Right atrium auricular region (tissue), 2 donors: ENCODE measurements around the genes ANAPC7 and HVCN1.

DNA sequence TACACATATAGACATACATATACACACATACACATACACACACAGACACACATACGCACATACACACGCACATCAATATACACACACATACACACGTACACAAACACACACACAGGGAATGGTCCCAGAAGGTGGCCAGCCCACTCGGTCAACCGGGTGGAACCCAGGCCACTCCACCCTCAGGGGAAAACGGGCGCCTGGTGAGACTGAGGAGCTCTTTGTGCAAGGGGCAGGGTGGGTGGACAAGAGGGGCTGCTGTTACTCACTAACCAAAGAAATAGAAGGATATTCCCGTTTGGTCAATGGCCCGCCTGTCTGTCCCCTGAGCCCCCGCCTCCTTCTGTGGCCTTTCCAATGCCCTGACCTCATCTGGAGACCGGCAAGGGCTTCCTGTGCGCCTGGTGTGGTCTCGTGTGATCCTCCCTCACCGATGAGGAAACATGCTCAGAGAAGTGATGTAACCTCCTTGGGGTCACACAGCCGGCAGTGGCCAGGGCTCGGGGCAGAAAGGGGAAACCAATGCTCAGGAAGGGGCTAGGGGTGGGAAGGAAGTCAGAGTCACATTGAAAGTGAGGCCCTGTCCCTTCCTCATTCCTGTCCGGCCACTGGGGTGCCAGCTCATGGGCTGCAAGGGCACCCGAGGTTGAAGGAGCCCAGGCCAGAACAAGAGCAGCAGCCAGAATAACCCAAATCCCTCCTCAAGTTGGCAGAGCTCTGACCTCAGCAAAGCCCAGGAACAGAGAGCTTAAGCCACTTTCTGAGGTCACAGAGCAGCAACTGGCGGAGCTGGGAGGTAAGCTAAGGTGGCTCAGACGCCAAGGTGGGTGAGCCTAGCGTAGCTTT lies 5.1 kb downstream of the TRPV4 start:
- PRO-cap = bidirectional peak, plus-strand start at position 591 of the sequence, minus-strand start at position 342 of the sequence
- RAMPAGE, long total RNA, 2 experiments = no peak in any of the 2 experiments

DNA sequence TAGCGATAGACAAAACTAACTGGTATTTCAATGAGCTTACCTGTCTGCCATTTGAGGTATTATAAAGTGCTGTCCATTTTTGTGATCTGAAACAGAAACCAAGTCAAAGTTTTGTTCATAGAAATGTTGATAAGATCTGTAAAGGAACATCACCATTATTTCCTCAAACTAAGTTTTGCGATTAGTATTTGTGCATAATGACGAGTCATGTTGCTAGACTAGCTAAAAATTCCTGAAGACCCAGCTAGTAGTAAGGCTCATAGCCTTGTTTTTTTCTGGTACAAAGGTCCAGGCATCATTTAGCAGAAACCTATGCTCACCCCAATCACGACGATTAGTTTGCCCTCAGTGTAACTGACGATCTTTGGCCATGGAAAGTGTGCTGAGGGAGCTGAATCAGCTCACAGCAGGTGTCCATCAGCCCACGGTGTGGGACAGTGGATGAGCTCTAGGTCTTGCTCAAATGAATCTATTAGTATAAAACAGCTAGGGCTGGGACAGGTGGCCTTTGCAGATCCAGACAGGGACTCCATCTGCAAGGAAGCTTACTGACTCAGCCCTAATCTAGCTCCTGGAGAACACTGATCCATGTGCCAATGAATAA lies 28.6 kb downstream of the GIT2 start:
- PRO-cap = no peak
- RAMPAGE, long total RNA, 2 experiments = no peak in any of the 2 experiments

GRCh38 chr12:110000525-110000956 lies 1.3 kb downstream of the ANKRD13A start:
- PRO-cap = no peak
- RAMPAGE, long total RNA, 2 experiments = no peak in any of the 2 experiments

DNA sequence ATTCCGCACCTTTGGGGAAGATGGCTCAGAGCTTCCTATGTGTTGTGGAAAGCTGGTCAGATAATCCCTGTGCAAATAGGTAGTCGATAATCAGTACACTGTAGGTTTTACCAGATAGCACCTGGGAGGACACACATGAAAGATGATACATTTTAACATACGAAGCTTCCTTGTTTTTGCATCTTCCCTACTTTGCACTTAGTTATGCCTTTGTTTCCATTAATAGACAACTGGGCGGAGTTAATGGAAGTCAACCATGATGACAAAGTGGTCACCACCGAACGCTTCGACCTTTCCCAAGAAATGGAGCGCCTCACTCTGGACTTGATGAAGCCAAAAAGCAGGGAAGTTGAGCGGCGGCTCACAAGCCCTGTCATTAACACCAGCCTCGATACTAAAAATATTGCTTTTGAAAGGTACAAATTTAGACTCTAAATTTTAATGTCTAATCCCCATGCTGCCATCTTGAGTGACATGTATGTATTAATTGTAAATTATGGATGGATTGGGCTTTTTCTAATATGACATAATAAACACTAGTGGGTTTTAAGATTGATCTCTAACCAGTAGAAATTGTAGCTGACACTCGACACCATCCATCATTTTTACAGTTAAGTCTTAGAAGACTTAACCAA lies 19.8 kb downstream of the ANKRD13A start:
- PRO-cap = no peak
- RAMPAGE, long total RNA, 2 experiments = no peak in any of the 2 experiments

GRCh38 chr12:110042211-110042748 lies 6.0 kb downstream of the C12orf76 start:
- PRO-cap = no peak
- RAMPAGE, long total RNA, 2 experiments = no peak in any of the 2 experiments

DNA sequence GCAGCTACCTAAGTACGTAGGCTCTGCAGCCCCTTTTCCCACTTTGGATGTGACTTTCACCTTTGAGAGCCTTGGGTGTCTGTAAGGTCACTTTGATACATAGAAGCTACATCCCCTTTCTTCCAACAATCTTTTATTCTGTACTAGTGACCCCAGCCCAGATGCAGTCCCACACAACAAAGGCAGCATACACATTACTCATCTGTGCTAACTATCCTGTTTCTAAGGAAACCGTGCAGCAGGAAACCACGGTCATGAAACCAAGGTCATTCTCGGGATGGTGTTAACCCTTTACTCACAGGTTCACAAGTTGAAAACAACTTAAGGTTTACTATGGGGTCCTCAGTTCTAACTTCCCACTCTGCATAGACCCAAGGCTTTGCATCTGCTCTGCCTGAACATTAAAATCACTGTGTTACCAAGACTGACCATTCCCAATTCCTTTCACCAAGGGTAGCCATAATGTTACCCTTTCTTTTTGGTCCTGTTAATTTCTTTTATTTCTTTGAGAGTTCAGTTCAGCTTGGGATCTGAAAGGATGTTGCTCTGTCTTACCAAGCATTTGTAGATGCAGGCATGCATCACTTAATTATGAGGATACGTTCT lies 75.5 kb downstream of the IFT81 start:
- PRO-cap = no peak
- RAMPAGE, long total RNA, 2 experiments = no peak in any of the 2 experiments

GRCh38 chr12:110246469-110246841 lies 34.6 kb upstream of the ATP2A2 start:
- PRO-cap = no peak
- RAMPAGE, long total RNA, 2 experiments = no peak in any of the 2 experiments

DNA sequence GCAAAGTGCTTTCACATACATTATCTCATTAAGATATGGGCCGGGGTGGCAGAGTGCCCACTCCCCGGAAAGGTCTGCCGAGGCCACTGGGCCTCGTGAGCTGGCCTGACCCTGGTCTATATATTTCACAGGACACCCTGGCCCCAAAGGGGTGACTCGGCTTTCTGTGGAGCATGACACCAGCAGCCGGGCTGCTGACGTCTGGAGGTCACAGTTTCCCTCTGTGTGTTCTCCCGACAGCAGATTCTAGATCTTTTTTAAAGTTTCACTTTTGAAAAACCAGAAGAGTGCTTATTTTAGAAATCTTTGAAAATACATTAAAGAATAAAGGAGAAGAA lies 27.8 kb upstream of the ATP2A2 start:
- PRO-cap = bidirectional peak, plus-strand start at position 211 of the sequence, minus-strand start at position 102 of the sequence
- RAMPAGE, long total RNA, 2 experiments = no peak in any of the 2 experiments

DNA sequence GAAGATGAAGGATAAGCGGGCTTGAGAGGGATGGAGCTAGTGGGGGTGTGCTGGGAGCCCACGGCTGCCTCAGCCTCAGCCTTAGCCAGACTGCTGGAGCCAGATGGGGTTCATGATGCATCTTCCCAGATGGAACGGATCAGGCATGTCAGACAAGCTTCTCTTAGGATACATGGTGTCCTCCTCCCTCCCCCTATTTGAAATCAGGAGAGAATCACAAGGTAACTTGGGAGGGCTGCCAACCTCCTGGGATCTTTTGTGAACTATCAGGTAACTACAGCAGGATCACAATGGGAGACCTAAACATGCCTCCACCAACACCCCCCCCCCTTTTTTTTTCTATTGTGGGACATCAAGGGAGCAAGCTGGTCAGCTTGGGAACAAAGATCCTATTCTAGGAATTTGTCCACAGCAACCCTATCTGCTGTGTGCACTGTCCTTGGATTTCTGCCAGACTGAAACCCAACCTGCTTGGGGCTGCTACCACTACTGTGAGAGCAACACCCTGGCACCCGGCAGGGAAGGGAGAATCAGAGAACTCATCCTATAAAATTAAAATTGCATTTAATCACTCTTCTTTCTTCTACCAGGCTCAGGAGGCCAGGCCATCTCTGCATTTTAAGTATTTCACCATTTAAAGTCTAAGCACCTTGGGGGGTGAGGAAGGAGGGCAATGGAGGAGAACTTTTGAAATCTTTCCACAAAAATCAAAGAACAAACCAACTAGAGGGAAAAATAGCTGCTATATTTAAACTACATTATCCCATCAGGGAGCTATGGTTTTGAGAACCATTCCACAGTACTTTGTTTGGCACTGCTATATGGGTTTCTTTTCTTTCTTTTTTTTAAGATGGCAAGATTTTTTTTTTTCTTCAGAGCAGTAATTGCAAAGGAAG lies 10.5 kb upstream of the ATP2A2 start:
- PRO-cap = no peak
- RAMPAGE, long total RNA, 2 experiments = no peak in any of the 2 experiments

DNA sequence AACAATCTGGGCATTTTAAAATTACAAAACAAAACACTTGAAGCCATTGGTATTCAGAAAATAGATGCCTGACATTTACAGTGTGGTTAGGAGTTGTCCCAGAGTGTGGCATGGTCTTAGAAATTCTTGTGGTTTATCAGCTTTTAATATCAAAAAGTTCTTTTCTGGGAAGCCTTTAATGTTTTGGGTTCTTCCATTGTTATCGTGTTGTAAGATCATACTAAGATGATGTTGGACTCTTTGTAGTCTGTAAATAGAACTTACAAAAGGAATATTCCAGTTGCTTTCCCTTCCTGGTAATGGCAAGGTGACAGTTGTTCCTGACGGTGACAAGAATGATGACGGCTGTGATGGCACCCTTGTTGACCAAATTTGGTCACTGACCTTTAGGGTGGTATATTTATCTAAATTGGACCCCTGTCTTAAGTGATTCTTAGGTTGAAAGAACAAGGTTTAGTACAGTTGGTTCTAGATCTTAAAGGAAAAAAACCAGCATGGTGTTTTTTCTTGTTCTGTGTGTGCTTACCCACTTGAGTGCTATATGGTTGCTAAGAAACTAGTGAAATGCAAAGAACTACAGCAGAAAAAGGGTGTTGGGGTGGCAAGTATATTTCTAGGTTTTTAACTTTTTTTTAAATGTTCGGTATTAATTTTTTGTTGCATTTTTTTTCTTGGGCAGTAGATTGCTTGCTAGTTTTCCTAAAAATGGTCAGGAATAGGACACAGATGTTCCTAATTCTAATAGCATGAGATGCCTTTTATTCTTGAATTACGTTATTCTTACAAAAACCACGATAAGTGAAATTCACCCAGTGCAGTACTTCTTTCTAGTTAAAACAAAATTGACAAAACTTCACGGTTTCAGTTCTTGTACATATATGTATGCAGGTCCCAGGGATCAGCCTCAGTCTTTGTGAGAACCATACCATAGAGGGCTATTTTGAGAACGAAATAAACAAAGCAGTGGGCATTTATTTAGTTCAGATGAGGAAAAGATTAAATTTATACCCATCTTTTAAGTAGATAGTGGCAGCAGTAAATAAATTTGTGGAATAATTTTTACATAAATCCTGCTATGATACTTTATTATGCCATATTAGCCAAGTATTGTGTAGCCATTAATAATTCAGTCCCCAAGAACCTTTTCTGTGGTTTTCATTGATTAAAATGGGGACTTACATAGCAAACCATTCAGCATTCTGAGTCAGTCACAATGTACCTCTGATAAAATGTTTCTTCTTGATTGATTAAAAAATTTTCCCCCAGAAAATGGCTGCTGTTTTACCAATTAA lies 2.3 kb downstream of the ATP2A2 start:
- PRO-cap = bidirectional peak, plus-strand start at position 429 of the sequence, minus-strand start at position 301 of the sequence
- RAMPAGE, long total RNA, 2 experiments = no peak in any of the 2 experiments

DNA sequence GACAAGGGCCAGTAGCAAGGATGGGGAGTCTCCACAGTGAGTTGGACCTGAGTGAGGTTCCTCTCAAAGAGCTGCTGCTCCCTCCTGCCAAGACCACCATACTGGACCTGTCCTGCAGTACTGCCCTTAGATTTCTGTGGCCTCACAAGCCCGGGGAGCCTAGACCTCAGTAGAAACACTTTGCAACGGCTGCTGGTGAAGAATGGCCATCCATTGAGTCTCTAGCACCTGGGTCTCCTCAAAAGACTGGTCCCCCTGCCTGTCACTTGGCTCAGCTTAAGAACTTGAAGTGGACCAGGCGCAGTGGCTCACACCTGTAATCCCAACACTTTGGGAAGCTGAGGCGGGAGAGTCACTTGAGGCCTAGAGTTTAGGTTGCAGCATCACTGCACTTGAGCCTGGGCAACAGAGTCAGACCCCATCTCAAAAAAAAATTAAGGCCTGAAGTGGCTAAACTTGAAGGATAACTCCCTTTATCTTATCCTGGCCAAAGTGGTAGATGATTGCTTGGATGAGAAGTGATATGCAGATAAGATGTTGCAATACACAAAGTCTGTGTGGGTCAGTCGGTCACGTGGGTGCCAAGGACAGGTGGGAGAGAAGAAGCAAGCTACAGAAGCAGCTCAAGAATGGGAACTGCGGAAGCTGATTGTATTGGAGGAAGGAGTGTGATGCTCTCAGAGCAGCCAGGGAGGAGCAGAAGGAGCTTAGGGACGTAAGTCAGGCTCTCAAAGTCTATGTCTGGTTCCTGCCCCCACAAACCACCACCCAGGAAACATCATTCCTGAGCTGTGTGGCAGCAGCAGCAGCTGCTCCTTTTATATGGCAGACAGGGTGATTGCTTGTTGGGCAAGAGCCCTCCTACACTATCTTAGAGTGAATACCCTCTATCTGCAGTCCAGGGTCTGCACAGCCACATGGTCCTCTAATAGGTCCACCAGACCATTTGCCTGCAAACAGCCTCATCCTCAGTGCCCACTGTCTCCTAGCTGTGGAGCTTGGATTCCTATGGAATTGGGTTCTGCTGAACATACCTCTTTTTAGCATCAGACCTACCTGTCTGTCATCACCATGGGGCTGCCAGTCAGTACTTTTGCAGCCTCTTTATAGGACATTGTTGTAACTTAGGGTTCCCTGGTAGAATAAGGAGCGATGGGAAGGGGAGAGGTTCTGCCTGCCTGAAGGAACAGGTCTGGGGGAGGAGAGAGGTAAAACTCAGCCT lies 54.5 kb downstream of the ATP2A2 start:
- PRO-cap = unidirectional peak, plus-strand start at position 867 of the sequence
- RAMPAGE, long total RNA, 2 experiments = no peak in any of the 2 experiments

GRCh38 chr12:110403087-110404390 lies at the start of gene ANAPC7:
Gene ANAPC7 (minus strand): TSS chr12:110403708.
- PRO-cap = unidirectional peak, minus-strand start at chr12:110403664; unidirectional peak, plus-strand start at chr12:110404110
- RAMPAGE, long total RNA, 2 experiments = start-site peak on the minus strand in 1 of 2 experiments, at chr12:110403677-110403703 at its widest, 73 reads per replicate

DNA sequence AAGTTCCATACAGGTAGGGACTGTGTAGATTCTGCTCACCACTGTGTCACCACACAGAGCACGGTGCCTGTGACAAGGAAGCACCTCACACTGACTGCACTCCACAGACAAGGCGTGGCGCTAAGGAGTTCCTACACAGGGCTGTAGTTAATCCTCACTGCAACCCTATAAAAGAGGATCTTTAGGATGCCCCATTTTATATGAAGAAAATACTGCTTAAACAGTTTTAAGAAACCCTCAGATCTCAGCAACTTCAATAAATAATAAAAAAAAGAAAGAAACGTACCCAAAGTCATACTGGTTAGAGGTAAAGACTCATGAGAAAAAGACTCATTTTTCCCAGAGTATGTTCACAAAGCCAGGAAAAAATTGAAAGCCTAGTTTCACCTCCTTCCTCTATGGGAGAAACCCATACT lies 36.9 kb downstream of the RAD9B start:
- PRO-cap = no peak
- RAMPAGE, long total RNA, 2 experiments = no peak in any of the 2 experiments

DNA sequence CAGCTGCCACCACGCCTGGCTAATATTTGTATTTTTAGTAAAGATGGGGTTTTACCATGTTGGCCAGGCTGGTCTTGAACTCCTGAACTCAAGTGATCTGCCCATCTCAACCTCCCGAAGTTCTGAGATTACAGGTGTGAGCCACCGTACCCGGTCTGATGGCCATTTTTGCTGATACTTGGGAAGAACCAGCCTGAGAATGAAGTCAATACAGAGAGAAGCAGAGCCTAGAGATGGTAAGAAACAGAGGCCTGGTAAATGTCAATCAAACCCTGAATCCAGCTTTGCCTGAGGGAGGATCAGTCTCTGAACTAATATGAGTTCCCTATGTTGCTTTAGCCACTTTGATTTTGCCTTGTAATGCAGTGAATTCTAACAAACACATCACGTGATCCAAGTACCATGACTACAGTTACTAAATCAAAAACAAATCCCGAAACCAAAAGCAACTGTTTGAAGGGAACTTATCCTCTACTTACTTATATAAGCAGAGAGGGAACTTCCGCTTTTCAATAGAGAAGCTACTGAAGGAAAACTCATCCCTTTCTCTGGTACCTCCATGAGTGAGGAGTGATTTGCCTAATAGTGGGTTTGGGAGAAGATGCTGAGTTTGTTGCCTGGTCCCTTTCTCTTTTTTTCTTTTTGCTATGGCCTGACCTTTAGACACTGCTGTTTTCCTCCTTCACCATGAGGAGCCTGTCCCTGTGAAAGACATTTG lies 7.6 kb upstream of the PPTC7 start:
- PRO-cap = no peak
- RAMPAGE, long total RNA, 2 experiments = no peak in any of the 2 experiments

GRCh38 chr12:110649159-110649758 lies 35.3 kb downstream of the TCTN1 start:
- PRO-cap = no peak
- RAMPAGE, long total RNA, 2 experiments = no peak in any of the 2 experiments

DNA sequence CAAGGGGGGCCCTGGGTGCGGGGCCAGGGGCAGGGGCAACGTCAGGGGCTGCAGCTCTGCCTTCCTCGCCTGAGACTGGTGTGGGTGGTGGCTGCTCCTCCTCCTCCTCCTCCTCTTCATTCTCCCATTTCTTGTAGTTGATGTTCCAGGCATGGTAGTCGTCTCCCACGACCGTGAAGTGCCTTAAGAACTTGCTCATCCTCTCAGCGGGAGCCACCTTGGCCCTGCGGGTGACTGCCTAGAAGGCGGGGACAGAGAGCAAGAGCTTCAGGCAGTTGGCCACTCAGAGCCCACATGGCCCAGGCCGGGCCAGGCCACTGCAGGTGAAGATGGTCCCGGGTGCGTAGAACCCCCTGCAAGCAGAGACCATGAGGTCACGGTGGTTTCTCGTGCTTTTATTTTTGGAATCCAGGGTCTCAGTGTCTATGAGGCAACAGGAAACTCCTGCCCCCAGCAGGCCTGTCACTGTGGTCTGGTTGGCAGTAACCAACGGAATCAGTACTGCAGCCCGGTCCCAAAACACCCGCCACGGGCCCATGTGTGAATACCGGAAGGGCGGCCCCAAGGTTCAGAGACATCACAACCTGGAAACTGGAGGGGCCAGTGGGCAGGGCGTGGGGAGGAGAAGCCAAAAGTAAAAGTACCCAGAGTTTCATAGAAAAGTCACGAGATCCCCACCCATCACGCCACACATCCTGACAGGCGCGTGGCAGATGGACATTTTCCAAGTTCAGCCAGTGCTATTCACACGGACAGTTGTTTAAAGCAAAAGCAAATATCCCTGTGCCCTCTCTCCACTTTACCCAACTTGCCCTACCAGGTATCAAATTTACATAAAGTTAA lies 27.5 kb downstream of the HVCN1 start:
- PRO-cap = no peak
- RAMPAGE, long total RNA, 2 experiments = no peak in any of the 2 experiments

GRCh38 chr12:110677185-110678167 lies 11.4 kb downstream of the HVCN1 start:
- PRO-cap = no peak
- RAMPAGE, long total RNA, 2 experiments = no peak in any of the 2 experiments

- PRO-cap = bidirectional peak, plus-strand start at chr12:110689467, minus-strand start at chr12:110689115; unidirectional peak, minus-strand start at chr12:110689773; unidirectional peak, minus-strand start at chr12:110689809
- RAMPAGE, long total RNA, 2 experiments = start-site peak on the minus strand in 2 of 2 experiments, at chr12:110689106-110689763 at its widest, 34 to 83 reads per replicate
Observed at GRCh38 chr12:110689034-110690178, at the start of gene HVCN1. Gene HVCN1 (minus strand): TSS chr12:110689115.

DNA sequence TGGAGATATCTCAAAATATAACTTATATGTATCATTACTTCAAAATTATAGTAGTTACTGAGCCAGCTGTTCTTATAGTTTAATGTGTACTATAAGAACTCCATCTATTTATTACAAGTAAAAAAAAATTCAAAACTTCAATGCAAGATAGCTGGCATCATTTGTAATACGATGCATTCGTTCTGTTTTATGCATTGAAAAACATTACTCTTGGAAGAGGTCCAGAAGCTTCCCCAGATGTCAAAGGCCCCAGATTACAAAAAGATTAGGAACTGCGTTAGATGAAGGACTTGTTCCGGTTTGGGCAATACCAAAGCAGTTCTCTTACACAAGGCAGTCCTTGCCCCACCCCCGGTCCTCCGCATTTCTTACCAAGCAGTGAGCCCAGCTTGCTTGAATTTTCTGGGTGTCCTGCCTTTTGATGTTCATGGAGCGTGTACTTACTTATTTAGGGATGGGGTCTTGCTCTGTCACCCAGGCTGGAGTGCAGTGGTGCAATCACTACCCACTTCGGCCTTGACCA lies 4.8 kb upstream of the HVCN1 start:
- PRO-cap = no peak
- RAMPAGE, long total RNA, 2 experiments = no peak in any of the 2 experiments

GRCh38 chr12:110694153-110694939 lies 5.4 kb upstream of the HVCN1 start:
- PRO-cap = bidirectional peak, plus-strand start at chr12:110694863, minus-strand start at chr12:110694655
- RAMPAGE, long total RNA, 2 experiments = no peak in any of the 2 experiments